Thoracic aorta endothelial cell (primary cell): ENCODE measurements around the genes TP53RK and NCOA3.

DNA sequence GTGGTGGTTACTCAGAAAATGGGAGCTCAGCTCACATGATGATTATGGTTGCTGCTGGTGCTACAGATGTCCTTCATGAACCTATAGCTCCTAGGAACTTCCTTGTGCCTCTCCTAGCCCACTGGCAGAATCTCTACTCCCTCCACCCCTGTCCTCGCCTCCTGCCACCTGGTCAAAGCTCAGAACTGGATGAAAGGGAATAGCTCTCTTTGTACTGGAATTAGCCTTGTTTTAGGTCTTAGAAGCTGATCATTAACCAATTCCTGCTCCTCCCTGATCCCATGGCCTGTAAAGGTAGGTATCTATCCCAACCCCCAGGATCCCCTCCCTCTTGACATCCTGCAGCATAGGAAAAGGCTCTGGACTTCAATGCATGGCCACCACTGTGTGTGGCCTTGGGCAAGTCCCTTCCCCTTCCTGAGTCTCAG is 44.0 kb downstream of the SLC13A3 start:
- CAGE, long polyA plus RNA: no peak

GRCh38 chr20:46689021-46690056 is at the start of gene TP53RK:
Gene TP53RK, minus strand, starts transcription at chr20:46689444.
- CAGE, long polyA plus RNA: no peak

DNA sequence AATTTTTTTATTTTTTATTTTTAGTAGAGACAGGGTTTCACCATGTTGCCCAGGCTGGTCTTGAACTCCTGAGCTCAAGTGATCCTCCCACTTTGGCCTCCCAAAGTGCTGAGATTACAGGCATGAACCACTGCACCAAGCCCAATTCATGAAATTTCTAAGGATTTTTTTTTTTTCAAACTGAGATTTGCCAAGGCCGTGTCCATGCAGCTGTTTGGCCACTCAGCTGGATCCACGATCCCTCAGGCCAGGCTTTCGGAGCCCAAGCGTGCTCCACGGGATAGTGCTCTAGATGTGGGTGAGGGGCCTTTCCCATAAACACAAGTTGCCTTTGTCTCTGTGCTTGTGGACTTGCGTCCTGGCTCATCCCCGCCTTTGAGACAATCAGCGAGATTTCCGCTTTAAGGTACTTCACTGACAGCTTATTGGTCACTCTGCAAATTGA is 19.4 kb downstream of the SLC2A10 start:
- CAGE, long polyA plus RNA: no peak

- CAGE, long polyA plus RNA: no peak
Measured at GRCh38 chr20:46901421-46902134, 6.9 kb downstream of the EYA2 start.

GRCh38 chr20:46989945-46990217 is 95.2 kb downstream of the EYA2 start:
- CAGE, long polyA plus RNA: no peak

DNA sequence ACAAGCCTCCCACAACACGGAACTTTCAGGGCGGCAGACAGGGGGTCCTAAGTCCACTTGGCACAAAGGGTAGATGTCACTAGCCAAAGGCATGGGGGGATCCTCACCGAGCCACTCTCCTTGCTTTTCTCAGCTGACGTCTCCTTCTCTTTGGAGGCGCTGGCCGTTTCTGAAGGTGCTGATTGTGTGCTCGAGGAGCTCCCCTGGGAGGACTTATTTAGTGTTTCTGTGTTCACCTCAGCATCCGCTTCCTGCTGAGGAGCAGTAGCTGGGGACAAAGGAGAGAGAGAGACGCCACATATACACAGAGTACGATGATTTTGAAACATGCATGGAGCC is 135.3 kb downstream of the ZMYND8 start:
- CAGE, long polyA plus RNA: no peak

GRCh38 chr20:47262447-47263306 is 93.8 kb downstream of the ZMYND8 start:
- CAGE, long polyA plus RNA: no peak

GRCh38 chr20:47278104-47279313 is 78.0 kb downstream of the ZMYND8 start:
- CAGE, long polyA plus RNA: no peak

- CAGE, long polyA plus RNA: no peak
Measured at GRCh38 chr20:47319643-47320497, 36.6 kb downstream of the ZMYND8 start.

- CAGE, long polyA plus RNA: no peak
Measured at GRCh38 chr20:47501383-47502574, at the start of gene NCOA3. Gene NCOA3, plus strand, starts transcription at chr20:47501887.

DNA sequence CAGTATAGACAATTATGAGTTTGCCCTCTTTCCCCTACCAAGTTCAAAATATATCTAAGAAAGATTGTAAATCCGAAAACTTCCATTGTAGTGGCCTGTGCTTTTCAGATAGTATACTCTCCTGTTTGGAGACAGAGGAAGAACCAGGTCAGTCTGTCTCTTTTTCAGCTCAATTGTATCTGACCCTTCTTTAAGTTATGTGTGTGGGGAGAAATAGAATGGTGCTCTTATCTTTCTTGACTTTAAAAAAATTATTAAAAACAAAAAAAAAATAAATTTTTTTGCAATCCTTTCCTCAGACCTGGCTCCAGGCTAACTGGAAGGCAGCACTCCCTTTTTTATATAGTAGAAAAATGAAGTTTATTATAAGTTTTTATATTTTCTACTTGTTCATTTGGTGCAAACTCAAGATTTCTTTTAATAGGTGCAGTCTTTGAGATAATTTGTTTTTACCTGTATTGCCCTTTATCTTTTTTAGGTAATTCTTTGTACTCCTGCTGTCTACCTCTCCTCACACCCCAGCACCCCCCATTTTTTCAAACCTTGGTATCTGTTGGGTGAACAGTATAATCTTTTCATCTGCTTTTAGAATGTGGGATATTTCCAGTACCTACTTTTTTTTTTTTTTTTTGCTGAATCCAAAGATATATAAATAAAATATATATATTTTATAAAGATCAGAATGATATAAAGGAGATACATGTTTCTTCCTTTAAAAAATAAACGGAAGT is 129.6 kb downstream of the SULF2 start:
- CAGE, long polyA plus RNA: no peak

DNA sequence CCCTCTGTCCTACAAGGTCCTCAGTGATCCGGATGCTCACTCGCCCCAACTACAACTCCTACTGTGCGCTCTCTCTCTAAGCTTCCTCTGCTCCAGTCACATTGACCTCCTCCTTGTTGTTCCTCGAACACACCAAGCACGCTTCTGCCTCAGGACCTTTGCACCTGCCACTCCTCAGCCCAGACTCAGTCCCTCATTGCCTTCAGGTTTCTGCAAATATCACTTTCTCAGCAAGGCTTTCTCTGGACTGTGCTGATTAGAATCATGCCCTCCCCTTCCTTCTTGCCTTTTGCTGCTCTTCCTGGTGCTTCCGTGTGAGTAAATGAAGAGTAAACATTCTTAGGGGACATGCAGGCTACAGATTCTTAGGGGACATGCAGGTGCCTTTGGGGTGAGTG is 41.6 kb downstream of the SULF2 start:
- CAGE, long polyA plus RNA: no peak

DNA sequence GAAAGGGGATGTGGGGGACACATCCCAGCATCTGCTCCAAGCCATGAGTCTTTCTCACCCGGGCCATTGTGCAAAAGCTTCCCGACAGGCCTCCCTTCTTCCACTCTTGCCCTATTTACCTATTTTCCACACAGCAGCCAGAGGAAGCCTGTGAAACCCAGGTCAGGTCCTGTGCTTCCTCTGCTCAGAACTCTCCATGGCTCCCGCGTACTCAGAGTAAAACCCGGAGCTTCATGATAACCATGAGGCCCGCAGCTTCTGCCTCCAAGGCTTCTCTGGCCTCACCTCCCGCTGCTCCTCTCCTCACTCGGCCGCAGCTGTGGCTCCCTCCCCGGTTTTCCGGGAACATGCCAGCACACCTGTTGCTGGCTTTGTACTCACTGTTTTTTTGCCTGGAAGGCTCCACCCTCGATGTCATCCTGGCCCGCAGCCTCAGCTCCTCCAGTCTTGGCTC is 57.5 kb upstream of the SULF2 start:
- CAGE, long polyA plus RNA: no peak

GRCh38 chr20:47988511-47989193 is 203.4 kb upstream of the SULF2 start:
- CAGE, long polyA plus RNA: no peak

DNA sequence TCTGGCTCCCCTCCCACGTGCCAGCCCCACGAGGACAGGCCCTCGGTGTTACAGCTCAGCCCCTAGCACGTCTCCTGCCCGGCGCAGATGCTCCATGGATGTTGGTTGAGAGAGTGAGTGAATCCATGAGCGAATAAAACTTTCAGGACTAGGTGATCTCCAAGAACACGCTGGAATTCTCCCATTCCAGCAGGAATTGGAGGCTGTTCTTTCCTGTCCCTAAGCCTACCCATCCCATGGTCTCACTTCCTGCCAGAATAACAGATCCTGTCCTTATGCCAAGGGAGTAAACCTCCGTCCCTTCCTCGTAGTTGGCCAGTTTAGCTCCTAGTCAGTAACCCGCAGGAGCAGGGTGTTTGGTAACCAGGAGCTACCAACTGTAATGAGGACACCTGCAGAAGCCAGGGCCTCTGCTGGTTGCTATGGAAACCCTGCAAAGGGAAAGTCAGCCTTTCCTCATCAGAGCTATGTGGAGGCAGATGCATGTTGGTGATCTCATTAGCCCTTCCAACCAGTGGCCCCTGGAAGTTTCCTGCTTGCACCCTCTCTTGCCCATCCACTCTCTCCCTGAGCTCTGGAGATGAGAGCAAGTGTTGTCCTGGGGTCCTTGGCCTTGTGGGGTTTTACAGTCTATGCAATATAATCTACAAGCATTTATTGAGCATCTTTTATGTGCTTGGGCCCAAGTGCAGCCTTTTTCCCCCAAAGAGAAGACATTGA is 368.2 kb upstream of the SULF2 start:
- CAGE, long polyA plus RNA: no peak

- CAGE, long polyA plus RNA: no peak
Measured at GRCh38 chr20:48203308-48203666, 418.0 kb upstream of the SULF2 start.

GRCh38 chr20:48463886-48464442 is 363.8 kb downstream of the PREX1 start:
- CAGE, long polyA plus RNA: no peak

- CAGE, long polyA plus RNA: no peak
Measured at GRCh38 chr20:48541506-48541749, 286.4 kb downstream of the PREX1 start.

GRCh38 chr20:48636195-48636845 is 191.5 kb downstream of the PREX1 start:
- CAGE, long polyA plus RNA: no peak

DNA sequence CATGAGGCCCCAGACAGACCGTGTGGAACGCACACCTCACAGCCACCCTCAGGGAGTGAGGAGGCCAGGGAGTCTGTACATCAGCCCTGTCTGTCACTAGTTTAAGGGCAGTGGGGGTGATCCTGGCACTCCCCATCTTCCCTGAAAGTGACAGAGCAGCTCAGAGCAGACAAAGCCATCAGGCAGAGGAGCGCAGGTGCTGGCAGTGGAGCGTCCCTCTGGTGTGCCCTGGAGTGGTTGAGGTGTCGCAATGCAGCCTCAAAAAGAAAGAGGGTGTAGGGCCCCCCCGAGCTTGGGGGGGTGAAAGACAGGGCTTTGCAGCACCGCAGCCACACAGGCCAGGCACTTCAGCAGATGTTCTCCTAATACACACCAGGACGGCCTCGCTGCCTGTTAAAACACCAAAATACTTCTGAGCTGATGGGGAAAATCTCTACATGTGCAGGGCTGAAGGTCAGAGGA is 69.6 kb downstream of the PREX1 start:
- CAGE, long polyA plus RNA: no peak